Non-pigmented ciliary epithelial cell (primary cell): Measurements from ENCODE around the gene ADARB1.

DNA sequence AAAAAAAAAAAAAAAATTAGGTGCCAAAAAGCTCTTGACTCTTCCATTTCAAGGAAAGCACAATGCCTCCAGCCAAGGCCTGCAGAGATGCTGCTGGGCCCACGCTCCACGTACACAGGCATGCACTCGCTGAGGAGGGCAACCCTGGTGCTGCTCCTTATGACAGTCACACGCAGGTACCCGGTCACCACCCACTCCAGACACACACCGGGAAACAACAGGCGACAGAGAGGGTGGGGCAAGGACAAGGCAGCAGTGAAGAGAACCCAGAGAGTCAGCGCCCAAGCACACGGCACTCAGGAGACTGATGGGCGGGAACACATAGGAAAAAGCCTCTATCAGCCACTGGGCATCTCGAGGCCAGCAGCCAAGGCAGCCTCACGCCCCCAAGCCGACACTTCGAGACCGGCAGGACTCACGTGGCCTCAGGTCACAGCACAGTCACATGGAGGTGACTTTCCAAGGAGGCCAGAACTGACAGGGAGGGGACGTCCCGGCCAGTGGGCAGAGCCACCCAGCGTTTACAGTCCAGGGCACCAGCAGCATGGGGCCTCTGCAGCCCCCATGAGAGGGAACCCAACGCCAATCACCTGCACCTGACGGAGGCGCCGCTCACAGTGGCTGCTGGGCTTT lies 19.9 kb downstream of the PTTG1IP start:
- RRBS = 80% methylated on average over 4 of the region's 23 CpGs

- RRBS = no CpG with 5 or more reads among the region's 7 CpGs
These were observed 4.7 kb downstream of the PTTG1IP start for GRCh38 chr21:44868747-44869143.

- RRBS = 23% methylated on average over 8 of the region's 64 CpGs
These were observed 1.1 kb upstream of the PTTG1IP start for GRCh38 chr21:44874268-44875265.

DNA sequence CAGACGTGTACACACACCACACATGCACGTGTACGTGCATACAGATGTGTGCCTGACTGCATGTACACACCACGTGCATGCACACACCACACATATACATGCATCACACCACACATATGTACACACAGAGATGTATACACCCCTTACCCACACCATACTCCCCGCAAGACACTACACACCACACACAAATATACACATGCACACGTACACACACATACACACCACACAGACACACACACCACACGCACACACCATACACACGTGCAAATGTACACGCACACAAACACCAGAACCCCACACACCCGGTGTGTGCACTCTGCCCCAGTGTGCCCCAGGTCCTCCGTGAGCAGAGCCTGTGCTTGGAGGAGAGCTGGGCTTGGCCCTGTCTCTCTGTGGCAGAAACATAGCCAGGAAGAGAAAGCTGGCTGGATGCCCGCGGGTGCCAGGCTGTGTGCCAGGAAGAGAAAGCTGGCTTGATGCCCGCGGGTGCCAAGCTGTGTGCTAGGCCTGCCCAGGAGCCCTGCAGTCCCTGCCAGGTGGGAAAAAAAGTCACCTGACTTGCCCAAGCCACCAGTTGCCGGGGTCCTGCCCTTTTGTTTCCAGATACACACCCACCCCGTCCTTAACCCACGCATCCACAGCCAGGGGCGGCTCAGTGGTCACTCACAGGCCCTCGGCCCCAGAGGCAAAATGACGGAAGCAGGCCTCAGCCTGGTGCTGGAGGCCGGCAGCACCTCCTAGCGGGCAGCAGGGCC lies 9.4 kb downstream of the ITGB2 start:
- RRBS = 69% methylated on average over 2 of the region's 23 CpGs

DNA sequence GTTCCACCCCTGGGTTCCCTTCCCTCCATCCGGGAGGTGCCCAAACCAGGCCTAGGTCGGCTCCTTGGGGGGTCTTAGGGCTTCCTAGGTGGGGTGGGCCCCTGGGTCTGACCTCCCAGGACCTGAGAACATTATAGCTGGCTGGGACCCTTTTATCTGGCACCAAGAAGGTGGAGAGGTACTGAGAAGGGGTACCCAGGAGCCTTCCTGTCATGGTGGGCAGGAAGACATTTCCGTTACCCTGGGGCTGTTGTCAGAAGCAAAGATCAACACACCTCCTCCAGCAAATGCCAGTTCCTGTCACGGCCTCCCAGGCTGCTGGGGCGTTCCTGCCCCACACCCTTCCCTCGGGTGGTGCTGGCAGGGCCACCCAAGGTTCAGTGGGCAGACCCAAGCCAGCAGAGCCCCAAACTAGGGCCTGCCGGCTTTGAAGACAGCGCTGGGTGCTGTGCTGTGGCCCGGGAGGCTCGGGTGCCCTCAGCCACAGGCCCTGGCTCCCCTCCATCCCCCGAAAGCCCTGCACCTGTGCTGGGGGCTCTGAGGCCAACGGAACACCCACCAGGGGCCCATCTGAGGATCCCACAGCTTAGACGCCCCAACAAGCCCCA lies 8.8 kb downstream of the ITGB2 start:
- RRBS = 76% methylated on average over 1 of the region's 13 CpGs

DNA sequence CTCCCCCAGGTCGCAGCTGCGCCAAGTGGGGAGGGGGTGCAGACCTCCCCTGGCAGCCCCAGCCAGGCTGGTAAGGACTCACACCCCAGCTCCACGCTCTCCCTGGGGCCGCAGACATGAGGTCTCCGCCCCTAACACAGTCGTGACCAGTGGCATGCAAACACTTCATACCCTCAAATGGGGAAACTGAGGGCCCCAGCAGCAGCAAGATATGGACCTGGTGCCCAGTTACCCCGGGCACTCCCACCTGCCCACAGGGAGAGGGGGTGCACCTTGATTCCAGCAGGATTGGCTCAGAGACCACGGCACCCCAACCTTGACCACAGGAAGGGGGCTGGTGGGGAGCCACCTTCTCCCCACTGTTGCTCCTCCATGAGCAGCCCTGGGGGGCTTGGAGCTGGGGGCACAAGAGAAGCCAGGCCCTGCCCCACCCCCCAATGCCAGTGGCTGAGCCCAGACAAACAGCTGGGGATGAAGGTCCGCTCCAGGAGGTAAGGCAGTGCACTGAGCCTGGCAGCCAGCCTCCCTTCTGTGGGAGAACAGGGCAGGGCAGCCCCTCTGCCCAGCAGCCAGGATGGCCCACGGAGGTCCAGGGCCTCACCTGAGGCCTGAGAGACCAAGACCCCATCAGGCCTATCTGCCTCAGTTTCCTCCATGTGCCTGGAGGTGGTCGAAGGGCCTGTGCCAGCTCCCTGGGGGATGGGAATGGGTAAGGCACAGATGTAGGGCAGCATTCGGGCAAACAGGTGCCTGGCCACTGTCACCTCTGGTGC lies 7.3 kb downstream of the ITGB2 start:
- RRBS = no CpG with 5 or more reads among the region's 12 CpGs

GRCh38 chr21:44923349-44924090 lies 2.8 kb upstream of the ITGB2 start:
- RRBS = no CpG with 5 or more reads among the region's 10 CpGs

GRCh38 chr21:44957897-44958998 lies 18.4 kb downstream of the SLX9 start:
- RRBS = 61% methylated on average over 5 of the region's 51 CpGs

GRCh38 chr21:45021703-45022118 lies 52.7 kb upstream of the ADARB1 start:
- RRBS = 72% methylated on average over 5 of the region's 17 CpGs

GRCh38 chr21:45029576-45030252 lies 44.7 kb upstream of the ADARB1 start:
- RRBS = no CpG with 5 or more reads among the region's 24 CpGs

DNA sequence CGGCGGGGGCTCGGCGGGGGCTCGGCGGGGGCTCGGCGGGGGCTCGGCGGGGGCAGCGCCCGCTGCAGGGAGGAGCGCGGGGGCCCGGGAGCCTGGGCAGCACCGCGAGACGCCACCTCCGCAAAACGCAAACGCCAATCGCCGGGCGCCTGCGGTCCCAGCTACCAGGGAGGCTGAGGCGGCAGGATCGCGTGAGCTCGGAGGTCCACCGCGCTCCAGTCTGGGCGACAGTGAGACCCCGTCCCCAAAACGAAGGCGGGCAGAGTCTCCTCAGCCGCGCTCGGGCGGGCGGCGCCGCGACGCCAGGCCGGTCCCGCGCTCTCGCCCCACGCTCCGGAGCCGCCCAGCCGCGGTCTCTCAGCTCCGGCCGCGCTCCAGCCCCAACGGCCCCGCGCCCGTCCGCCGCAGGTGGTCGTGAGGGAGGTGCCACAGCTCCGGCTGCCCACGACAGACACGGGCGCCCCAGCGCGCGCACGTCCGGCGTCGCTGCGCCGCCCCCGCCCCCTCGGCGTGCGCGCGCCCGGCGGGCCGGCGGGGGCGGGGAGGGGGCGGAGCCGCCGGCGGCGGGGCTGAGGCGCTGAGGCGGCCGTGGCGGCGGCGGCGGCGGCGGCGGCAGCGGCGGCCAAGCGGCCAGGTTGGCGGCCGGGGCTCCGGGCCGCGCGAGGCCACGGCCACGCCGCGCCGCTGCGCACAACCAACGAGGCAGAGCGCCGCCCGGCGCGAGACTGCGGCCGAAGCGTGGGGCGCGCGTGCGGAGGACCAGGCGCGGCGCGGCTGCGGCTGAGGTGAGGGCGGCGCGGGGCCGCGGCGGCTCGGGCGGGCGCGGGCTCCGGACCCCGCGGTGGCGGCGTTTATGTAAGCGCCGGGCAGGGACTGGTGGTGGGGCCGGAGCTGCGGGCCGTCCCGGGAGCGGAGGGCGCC lies at the start of gene ADARB1:
Gene ADARB1, plus strand, starts transcription at position 572 of the 921 bp plus-strand sequence.
- RRBS = 1% methylated on average over 72 of the region's 158 CpGs

DNA sequence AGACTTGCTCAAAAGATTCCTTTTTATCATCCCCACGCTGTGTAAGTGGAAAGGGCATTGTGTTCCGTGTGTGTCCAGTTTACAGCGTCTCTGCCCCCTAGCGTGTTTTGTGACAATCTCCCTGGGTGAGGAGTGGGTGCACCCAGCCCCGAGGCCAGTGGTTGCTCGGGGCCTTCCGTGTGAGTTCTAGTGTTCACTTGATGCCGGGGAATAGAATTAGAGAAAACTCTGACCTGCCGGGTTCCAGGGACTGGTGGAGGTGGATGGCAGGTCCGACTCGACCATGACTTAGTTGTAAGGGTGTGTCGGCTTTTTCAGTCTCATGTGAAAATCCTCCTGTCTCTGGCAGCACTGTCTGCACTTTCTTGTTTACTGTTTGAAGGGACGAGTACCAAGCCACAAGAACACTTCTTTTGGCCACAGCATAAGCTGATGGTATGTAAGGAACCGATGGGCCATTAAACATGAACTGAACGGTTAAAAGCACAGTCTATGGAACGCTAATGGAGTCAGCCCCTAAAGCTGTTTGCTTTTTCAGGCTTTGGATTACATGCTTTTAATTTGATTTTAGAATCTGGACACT lies 61.8 kb downstream of the POFUT2 start:
- RRBS = no CpG with 5 or more reads among the region's 16 CpGs

DNA sequence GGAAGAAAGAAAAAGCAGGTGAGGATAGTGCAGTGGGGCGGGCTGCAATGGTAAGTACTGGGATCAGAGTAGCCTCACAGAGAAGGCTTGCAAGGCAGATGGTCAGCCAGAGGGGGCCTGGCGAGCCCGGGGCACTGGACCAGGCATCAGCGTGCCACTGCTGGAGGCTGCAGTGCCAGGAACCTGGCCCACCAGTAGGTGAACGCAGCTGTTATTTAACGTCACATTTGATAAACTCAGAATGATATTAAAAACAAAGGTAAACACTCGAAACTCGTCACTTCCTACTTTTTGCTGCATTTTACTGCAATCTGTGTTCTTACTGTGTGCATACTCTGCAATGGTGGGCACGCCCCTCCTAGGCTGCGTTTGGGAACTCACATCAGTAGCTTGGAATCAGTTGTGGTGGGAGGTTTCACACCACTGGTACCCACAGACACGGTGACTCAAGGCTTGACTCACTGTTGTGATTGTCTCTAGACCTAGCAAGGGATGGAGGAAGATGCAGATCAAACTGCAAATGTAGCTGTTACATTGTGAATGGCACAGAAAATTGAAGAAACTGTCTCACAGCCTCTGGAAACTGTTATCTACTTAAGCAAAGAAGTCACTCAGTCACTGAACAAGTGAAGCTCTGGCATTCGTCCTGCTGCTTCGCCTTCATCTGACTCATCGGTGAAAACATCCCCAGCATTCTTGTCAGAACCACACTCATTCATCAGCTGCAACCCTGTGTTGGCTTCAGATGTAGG lies 59.7 kb downstream of the POFUT2 start:
- RRBS = no CpG with 5 or more reads among the region's 14 CpGs

GRCh38 chr21:45336691-45337352 lies 49.1 kb upstream of the POFUT2 start:
- RRBS = no CpG with 5 or more reads among the region's 10 CpGs

DNA sequence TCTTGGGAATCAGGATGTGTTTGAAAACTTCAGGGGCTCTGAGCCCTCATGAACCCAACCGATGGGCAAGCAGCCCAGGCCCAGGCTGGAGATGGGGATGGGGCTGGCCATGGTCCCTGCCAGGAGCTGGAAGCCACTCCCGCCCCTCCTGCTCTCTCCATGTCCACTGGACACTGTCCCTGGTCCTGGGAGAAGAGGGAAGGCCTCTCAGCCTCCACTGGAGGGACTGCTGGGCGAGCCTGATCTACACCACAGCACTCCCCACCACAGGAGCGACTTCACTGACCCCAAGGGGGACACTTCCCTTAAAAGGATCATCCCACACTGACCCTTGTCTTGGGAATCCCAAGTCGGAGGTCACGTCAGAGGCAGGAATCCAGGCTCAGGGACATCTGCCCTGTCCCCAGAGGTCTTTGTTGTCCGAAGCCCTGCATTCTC lies 16.9 kb upstream of the COL18A1 start:
- RRBS = no CpG with 5 or more reads among the region's 7 CpGs

DNA sequence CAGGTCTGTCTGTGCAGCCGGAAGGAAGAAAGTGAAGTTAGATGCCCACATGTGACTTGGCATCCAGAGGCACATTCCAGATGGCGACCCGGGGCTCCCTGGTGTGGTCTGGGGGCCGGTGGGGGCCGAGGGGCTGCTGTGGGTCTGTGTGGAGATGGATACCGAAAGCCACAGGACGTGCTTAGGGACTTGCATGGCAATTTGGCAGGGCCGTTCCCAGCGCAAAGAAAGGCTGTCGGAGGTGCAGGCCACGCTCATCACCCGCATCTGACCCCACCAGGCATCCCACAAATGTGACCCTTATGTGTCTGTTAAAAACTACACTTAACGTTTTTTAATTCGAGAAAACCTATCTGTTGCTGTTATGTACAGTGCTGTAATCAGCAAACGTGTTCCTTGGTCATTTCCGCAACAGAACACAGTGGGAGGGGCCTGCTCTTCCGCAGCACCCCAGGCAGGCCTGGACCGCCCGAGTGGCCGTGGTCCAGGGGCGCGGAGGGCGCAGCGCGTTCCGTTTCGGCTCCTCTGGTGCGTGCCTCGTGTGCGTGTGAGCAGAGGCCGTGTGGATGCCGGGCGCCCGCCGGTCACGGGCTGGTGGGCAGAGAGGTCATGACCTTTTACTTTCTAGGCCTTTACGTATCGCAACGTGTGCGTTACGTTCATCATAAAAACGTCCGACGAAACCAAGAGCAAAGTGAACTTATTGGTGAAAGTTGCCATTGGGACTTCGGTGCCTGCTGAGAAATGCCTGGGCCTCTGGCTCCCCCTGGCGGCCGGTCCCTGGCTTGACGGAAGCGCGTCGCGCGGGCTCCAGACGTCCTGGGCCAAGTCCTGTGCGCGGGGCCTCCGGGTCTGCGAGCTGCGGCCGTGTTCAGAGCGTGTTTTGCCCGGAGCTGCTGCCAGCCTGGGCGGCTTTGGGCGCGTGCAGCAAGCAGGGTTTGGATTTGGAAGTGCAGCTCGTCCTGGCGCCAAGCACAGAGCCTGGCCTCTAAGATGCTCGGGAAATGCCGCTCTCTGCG lies 34.1 kb downstream of the COL18A1 start:
- RRBS = 5% methylated on average over 19 of the region's 70 CpGs

DNA sequence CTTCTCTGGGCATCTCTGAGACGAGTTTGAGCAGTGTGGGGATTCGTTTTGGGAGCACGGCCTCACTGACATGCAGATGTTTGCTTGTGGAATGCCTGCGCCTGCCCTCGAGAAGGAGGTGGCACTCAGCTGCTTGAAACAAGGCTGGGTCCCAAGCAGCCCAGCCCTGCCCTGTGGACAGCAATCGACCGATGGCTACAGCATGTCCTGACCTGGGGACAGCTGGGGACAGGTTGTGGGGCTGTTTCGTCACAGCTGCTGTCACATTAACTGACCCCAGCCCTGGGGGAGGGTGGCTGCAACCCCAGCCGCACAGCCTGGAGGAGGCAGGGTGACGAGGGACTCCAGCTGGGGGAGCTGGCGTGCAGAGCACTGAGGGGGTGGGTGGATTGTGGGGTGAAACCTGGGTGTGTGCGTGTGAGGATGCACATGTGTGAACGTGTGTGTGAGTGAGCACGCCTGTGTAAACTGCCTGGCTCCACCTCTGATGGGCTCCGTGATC lies 49.2 kb downstream of the COL18A1 start:
- RRBS = no CpG with 5 or more reads among the region's 15 CpGs

DNA sequence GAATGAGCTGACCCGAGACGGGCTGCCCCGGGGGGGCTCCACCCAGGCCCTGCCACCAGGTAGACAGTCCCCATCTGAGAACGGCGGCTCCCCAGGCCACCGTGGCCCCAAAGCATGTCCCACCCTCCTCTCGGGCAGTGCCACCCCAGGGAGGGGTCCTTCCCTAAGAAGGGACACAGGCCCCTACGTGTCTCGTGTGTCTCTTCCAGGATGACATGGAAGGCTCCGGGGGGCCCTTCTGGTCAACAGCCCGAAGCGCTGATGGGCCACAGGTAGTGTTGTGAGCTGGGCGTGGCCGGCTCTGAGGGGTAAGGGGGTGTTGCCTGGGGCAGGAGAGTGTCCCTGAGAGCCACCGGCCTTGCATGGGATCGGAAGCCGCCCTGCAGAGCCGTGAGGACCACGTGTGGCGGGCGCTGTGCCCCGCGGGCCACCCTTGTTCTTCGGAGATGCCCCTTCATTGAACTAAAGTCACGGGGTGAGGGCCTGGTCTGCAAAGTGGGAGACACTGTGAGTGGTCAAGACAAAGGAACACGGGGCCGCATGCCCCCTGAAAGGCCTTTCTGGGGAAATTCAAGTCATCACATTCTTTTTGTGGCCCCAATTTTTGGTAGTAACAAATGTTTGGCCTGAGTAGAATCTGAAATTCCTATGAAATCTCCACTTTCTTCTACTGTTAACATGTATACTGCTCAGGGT lies 54.9 kb downstream of the SLC19A1 start:
- RRBS = 88% methylated on average over 6 of the region's 27 CpGs

DNA sequence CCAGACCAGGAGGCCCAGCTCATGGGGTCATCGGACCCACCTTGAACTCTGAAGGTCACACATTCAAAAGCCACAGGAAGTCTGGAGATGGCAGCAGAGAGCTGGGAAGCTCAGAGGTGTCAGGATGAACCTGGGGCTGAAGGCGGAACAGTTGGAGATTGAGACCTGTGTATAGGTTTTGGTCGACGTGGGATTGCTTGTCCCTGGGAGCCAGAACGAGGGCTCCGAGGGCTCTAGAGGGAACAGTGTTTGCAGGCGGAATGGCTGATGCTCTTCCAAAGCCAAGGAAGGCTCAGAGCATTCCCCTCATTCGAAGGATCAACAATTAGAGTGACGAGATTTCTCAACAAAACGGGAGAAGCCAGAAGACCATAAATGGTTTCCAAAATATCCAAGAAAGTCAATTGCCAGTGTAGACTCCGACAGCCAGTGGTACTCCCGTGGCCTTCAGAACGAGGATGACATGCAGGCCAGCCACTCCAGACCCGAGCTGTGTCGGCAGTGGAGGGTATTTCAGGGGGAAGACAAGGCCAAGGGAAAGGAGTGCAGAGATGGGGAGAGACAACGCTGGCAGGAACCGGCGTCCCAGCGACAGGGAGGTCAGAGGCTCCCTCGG lies 43.4 kb downstream of the SLC19A1 start:
- RRBS = no CpG with 5 or more reads among the region's 20 CpGs

DNA sequence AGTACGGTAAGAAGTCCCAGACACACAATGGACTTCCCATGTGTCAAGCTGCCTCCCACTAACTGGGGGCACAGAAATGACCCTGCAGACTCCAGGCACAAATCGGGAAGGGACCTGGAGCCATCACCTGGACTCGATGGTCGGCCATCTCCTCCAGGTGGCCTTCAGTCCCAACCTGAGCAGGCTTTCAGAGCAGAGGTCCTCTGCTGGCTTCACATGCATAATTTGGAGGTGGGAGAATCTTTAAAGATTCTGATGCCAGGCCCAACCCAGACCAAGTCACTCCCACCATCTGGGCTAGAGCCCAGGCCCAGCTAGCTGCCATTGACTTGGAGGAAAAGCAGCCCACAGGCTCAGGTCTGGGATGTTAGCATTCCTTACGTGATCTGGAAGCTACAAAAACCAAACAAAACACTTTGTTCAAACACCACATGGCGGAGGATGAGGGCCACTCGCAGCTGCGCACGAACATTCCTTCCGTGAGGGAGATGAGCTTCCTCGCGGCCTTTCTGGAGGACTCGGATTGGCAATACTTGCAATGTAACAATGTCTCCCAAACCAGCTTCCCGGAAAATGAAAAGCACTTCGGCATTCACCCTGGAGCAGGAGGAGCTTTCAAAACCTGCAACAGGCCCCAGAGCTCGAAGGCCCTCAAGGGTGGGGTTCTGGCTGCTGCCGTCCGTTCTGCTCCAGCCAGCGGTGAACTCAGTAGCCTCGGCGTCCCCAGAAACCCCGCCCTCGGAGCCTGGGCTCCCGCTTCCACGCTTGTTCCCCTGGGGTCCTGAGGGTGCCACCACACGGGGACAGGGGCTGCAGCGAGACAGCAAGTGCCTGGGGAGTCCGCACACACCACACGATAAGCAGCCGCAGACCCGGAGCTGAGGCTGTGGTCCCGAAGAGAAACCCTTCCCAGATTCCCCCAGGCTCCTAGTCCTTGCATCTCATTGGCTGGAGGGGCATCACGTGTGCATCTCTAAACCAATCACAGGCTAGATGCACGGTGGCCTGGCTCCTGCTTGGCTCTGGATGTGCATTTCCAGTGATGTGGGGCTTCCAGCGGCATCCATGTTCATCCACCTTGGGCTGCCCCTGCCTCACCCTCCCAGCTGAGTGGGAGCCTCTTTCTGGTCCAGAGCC lies 40.5 kb downstream of the COL6A1 start:
- RRBS = no CpG with 5 or more reads among the region's 35 CpGs